ENCODE measurements around a stretch of chr16.

GRCh38 chr16:14399113-14399893 is 230.8 kb downstream of the PARN start:
- PRO-cap, 6 experiments = no peak in any of the 6 experiments
- RAMPAGE, long total RNA, 2 experiments = no peak in any of the 2 experiments
- RRBS = no CpG with 5 or more reads among the region's 13 CpGs

GRCh38 chr16:14629027-14629442 is 1.0 kb downstream of the PARN start:
- PRO-cap, 6 experiments = no peak in any of the 6 experiments
- RAMPAGE, long total RNA, 2 experiments = no peak in any of the 2 experiments
- RRBS = no CpG with 5 or more reads among the region's 8 CpGs

GRCh38 chr16:14955428-14955870 is 18.2 kb downstream of the NPIPA1 start:
- PRO-cap, 6 experiments = peak in 3 of 6 experiments; most common minus-strand start chr16:14955613 (in 3)
- RAMPAGE, long total RNA, 2 experiments = no peak in any of the 2 experiments
- RRBS = no CpG with 5 or more reads among the region's 11 CpGs

DNA sequence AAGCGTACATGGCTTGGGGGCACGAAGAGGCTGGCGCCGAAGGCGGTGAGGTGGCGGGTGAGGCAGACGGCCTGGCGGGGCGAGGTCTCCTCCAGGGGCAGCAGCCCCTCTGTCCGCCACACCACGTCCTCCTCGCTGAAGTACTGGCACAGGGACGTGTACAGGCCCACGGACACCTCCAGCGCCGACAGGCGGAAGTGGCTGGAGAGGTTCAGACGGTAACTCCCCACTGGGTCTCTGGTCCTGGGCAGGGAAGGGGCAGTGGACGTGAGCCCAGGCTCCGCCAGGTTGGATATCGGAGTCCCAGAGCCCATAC is 36.1 kb upstream of the RRN3 start:
- PRO-cap, 6 experiments = no peak in any of the 6 experiments
- RAMPAGE, long total RNA, 2 experiments = no peak in any of the 2 experiments
- RRBS = no CpG with 5 or more reads among the region's 21 CpGs

- PRO-cap, 6 experiments = peak in 3 of 6 experiments; most common plus-strand start chr16:15154209 (in 2)
- RAMPAGE, long total RNA, 2 experiments = no peak in any of the 2 experiments
- RRBS = 1% methylated on average over 12 of the region's 65 CpGs
Measured at GRCh38 chr16:15154010-15154526, 60.0 kb upstream of the RRN3 start.

DNA sequence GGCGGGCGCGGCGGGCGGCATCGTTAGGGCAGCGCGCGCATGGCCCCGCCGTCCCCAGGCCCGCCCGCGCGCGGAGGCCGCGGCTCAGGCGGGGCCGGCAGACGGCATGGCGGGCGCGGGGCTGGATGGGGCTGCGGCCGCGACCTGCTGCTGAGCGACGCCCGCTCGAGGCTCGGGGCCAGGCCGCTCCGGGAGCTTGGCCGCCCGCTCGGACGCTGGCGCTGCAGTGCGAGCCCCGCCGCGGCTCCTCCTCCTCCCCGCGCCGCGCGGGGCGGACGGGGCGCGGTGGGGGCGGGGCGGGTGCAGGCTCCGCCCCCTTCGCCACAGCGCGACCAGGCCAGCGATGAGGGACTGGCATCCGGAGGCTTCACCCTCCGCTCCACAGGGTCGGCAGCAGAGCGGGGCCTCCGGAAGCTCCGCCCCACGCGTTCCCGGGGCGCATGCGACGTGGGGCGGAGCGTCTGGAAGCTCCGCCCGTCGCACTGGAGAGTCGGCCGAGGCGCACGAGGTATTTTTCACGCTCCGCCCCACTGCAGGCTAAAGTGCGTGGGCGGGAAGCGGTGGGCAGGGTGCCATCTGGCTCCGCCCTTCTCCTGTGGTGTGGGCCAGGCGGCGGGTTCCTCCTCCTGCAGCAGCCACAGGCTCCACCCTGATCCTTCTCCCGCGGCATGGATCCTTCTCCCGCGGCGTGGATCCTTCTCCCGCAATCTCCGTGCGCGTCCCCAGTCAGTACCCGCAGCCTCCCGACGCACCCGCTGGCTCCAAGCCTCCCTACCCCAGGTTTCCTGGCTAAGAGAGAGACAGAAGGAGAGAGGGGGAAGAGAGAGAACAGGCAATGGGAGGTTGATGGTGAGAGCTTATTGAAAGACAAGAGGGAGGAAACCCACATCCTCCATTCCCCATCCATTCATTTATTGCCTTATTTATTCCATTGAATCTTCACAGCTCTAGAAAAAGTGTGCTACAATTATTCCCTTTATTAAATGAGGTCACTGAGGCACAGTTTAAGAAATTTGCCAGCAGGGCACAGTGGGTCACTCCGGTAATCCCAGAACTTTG is 60.8 kb upstream of the RRN3 start:
- PRO-cap, 6 experiments = peak in 6 of 6 experiments; most common plus-strand start position 480 of the sequence (in 3); most common minus-strand start position 228 of the sequence (in 6)
- RAMPAGE, long total RNA, 2 experiments = no peak in any of the 2 experiments
- RRBS = no CpG with 5 or more reads among the region's 102 CpGs

- PRO-cap, 6 experiments = peak in 5 of 6 experiments; most common plus-strand start chr16:15489793 (in 3); most common minus-strand start chr16:15489552 (in 3)
- RAMPAGE, long total RNA, 2 experiments = no peak in any of the 2 experiments
- RRBS = no CpG with 5 or more reads among the region's 7 CpGs
Measured at GRCh38 chr16:15489426-15489899, 55.1 kb downstream of the BMERB1 start.

GRCh38 chr16:15493821-15494172 is 59.4 kb downstream of the BMERB1 start:
- PRO-cap, 6 experiments = no peak in any of the 6 experiments
- RAMPAGE, long total RNA, 2 experiments = no peak in any of the 2 experiments
- RRBS = no CpG with 5 or more reads among the region's 3 CpGs

- PRO-cap, 6 experiments = no peak in any of the 6 experiments
- RAMPAGE, long total RNA, 2 experiments = no peak in any of the 2 experiments
- RRBS = no CpG with 5 or more reads among the region's 7 CpGs
Measured at GRCh38 chr16:15515260-15515602, 80.8 kb downstream of the BMERB1 start.

- PRO-cap, 6 experiments = no peak in any of the 6 experiments
- RAMPAGE, long total RNA, 2 experiments = no peak in any of the 2 experiments
- RRBS = no CpG with 5 or more reads among the region's 10 CpGs
Measured at GRCh38 chr16:15521228-15522297, 87.2 kb downstream of the BMERB1 start.

- PRO-cap, 6 experiments = no peak in any of the 6 experiments
- RAMPAGE, long total RNA, 2 experiments = no peak in any of the 2 experiments
- RRBS = no CpG with 5 or more reads among the region's 5 CpGs
Measured at GRCh38 chr16:15640907-15641452, 2.0 kb downstream of the MARF1 start.

DNA sequence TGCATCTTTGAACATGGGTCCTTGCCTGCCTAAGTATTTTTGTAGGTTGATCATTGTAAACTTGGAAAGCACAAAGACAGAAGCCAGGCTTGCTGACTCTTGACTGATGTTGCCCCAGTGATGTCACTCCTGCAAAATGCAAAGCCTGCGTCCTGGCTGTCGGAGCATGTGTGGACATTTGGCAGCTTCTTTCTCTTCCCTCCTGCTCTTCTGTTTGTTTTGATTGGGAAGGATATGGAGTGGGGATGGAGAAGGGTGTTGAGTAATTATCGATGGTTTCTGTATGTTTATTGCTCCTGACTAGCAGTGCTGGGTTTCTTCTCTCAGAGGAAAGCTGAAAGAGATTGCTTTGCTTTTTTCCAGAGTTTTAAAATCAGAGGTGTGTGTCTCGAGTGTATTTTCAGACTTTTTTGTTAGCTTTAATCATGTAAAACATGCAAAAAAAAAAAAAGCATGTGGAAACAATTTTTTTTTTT is 3.3 kb downstream of the NDE1 start:
- PRO-cap, 6 experiments = no peak in any of the 6 experiments
- RAMPAGE, long total RNA, 2 experiments = no peak in any of the 2 experiments
- RRBS = no CpG with 5 or more reads among the region's 4 CpGs

DNA sequence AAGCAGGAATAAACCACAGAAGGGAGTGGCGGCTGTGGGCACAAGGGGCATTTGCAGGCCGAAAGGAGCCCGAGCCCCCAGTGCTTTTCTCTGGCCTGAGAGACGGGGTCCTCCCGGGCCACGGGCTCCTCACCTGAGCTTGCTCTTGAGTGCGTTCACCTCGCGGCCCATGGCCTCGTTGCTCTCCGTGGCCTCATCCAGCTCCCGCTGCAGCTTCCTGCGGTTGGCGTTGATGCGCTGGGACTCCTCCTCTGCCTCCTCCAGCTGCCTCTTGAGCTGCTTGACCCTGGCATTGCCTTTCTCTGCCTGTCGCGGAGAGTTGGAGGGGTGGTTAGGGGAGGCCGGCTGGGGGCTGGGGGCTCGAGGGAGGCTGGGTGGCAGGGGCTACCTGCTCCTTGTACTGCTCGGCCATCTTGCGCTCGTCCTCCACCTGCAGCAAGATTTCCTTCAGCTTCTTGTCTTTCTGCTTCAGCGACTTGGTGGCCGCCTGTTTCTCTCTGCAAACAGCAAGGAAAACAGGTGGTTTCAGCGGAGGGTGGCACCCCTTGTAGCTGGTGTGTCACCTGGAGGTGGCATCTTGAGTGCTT is 64.8 kb downstream of the NDE1 start:
- PRO-cap, 6 experiments = no peak in any of the 6 experiments
- RAMPAGE, long total RNA, 2 experiments = no peak in any of the 2 experiments
- RRBS = no CpG with 5 or more reads among the region's 25 CpGs

- PRO-cap, 6 experiments = peak in 2 of 6 experiments; most common plus-strand start chr16:15728391 (in 2)
- RAMPAGE, long total RNA, 2 experiments = no peak in any of the 2 experiments
- RRBS = no CpG with 5 or more reads among the region's 1 CpG
Measured at GRCh38 chr16:15728106-15728448, 78.0 kb downstream of the NDE1 start.

DNA sequence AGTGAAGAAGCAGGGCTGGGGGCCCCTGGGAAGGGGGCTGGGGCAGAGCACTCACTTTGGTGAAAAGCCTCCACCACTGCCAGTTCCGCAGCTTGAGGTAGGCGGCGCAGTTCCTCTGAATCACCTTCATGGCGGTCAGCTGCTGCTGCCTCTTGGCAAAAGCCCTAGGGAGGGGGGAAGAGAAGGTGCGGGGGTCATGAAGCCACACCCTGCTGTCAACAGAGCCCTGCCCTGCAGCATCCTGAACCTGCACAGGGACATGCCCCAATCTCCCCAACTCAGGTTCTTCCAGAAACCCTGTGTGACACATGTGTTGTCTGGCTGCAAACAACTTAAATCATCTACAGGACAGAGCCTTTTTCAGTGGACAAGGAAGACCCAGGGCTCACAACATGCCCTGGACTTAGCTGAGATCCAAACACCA is 95.0 kb downstream of the NDE1 start:
- PRO-cap, 6 experiments = no peak in any of the 6 experiments
- RAMPAGE, long total RNA, 2 experiments = no peak in any of the 2 experiments
- RRBS = no CpG with 5 or more reads among the region's 5 CpGs

DNA sequence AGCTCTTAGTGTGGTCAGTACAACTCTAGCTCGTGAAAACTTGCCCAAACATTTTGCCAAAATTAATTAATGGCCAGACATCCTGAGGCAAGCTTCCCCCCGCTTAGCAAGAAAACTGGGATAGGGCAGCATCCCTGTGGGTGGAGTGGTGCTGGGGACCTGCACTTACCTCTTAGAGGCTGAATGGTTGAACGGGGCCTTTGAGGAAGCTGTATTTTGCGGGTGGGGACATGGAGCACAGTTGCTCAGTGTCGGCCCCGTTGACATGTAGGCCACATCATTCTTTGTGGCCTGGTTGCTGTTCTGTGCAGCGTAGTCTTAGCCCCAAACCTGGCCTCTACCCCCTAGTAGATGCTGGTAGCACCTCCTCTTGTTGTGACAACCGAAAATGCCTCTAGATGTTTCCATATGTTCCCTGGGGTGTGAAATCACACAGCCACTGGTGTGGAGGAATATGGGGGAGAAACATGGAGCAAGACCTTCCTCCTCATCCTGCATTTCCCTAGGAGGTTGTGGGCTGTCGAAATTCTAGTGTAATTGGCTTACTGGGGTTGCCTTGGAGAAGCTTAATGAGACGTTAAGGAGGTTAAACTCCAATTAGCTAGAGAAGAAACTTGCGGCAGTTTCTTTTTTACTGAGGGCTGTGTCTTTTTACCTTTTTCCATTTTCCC is 9.3 kb downstream of the ABCC1 start:
- PRO-cap, 6 experiments = no peak in any of the 6 experiments
- RAMPAGE, long total RNA, 2 experiments = no peak in any of the 2 experiments
- RRBS = no CpG with 5 or more reads among the region's 11 CpGs

GRCh38 chr16:15960984-15961560 is 11.7 kb downstream of the ABCC1 start:
- PRO-cap, 6 experiments = no peak in any of the 6 experiments
- RAMPAGE, long total RNA, 2 experiments = no peak in any of the 2 experiments
- RRBS = no CpG with 5 or more reads among the region's 7 CpGs

- PRO-cap, 6 experiments = no peak in any of the 6 experiments
- RAMPAGE, long total RNA, 2 experiments = no peak in any of the 2 experiments
- RRBS = no CpG with 5 or more reads among the region's 4 CpGs
Measured at GRCh38 chr16:15961561-15962109, 12.2 kb downstream of the ABCC1 start.

- PRO-cap, 6 experiments = no peak in any of the 6 experiments
- RAMPAGE, long total RNA, 2 experiments = no peak in any of the 2 experiments
- RRBS = no CpG with 5 or more reads among the region's 10 CpGs
Measured at GRCh38 chr16:16048060-16048432, 98.6 kb downstream of the ABCC1 start.

GRCh38 chr16:16100719-16101125 is 122.6 kb downstream of the ABCC6 start:
- PRO-cap, 6 experiments = no peak in any of the 6 experiments
- RAMPAGE, long total RNA, 2 experiments = no peak in any of the 2 experiments
- RRBS = no CpG with 5 or more reads among the region's 10 CpGs